Rectum (tissue), 1 donor: Measurements from ENCODE around the gene SPATA33.

DNA sequence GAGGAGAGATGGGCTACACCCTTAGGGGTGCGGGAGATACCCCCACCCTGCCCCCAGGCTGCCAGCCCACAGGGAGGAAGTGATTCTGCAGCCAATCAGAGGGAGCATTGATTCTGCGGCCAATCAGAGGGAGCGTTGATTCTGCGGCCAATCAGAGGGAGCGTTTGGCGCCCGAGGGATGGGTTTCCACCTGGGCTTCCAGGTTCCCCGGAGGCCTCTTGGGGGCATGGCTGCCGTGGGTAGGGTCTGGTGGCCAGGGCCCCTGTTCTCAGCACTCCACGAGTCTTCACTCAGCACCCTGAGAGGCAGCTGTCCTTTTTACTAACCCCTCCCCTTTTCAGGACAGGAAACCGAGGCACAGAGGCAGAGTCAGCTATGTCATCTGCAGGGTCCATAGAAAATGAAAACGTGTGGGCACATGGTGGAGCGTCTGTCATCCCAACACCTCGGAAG, 28.1 kb upstream of the ACSF3 start:
- PRO-cap: no peak

DNA sequence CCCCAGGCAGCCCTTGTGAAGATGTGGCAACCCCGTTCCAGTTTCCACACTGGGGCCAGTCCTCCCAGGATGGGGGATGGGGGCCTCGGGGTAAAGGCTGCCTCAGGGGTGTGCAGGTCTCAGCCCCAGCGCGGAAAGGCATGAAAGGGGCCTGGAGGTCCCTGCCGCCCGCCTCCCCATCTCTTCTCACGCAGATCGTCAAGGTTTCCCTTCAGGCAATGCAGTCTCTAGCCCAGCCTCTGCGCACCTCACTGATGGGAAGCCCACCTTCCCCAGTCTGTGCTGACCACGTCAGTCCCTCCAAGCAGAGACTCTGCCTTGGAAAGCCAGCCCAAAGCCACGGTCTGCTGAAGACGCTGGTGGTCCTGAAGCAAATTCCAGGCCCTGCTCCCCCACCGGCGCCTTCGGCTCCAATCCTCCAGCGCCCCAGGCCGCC, 269 bp upstream of the SLC22A31 start:
- PRO-cap: no peak

DNA sequence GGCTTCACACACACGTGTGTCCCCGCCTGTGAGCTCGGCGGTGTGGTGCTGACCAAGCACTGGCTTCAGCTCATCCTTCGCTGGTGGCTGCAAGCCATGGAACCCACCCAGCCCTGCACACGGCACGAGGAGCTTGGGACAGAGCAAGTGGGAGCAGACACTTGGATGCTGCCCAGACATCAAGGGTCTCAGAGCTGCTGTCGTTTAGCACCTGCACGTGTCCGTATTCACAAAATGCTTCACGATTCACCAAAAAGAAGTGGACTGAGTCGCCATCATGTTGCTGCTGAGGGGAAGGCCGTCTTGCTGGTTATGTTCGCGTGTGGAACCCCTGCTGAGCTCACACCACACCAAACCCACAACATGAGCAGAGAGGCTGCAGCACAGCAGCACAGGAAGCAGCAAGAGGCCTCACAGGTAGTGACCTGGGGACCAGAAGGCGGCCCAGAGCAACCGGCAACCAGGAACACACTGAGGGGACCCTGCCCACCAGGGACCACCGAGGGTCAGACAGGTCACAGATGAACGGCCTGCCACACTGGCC, 98.1 kb downstream of the ZNF778 start:
- PRO-cap: no peak

GRCh38 chr16:89335771-89336231, 118.3 kb downstream of the ZNF778 start:
- PRO-cap: no peak

GRCh38 chr16:89374999-89375901, 115.1 kb downstream of the ANKRD11 start:
- PRO-cap: no peak

DNA sequence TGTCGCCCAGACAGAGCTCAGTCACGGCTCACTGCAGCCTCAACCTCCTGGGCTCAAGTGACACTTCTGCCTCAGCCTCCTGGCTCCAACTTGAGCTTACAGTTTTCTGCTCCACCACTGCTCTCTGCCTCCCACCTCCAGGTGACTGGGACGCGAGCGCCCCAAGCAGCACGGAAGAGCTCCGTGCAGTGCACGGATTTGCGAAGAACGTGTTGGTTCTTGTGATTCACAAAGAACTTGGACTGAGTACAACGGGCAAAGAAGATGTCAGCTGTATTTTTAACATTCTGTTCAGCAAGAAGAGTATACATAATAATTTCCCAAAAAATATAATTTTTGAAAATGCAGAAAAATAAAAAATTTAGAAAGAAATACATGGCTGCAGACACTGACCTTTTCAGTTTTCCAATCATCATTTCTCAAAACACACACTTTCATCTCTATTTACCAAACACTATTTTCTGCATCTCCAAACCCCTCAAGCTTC, 110.8 kb downstream of the ANKRD11 start:
- PRO-cap: no peak

- PRO-cap: no peak
These were observed 95.3 kb downstream of the ANKRD11 start for GRCh38 chr16:89394821-89395719.

- PRO-cap: unidirectional peak, minus-strand start at chr16:89414098
These were observed 76.5 kb downstream of the ANKRD11 start for GRCh38 chr16:89413772-89414313.

DNA sequence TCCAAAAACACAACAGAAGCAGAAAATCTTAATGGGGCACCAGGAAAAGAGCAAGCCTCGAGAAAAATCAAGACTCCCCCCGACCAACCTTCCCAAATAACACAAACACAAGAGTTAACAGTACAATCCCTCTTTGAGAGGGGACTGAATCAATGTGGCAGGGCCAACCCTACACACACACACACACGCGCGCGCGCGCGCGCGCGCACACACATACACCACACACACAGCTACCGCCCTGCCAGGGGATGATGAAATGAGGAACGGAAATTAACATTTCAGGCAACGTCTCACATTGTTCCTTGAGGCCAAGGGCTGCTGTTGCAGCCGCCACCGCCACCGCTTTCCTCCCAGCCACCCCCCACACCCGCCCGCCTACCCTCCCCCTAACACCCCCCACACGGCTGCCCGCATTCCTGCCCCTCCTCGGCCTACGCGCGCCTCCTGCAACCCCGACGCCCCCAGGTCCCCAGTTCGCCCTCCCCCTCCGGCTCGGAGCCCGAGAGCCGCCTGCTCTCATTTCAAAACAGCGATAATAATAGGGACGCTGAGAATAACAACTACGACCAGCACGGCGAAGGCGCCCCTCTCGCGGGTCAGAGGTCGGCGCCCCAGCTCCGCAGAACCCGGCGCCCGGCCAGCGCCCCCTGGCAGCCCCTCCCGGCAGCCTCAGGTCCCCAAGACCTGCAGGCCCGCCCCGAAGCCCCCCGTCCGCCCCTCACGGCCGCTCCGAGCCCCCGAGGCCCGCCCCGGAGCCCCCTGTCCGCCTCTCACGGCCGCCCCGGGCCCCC, 1.1 kb downstream of the ANKRD11 start:
- PRO-cap: bidirectional peak, plus-strand start at position 305 of the sequence, minus-strand start at position 183 of the sequence

DNA sequence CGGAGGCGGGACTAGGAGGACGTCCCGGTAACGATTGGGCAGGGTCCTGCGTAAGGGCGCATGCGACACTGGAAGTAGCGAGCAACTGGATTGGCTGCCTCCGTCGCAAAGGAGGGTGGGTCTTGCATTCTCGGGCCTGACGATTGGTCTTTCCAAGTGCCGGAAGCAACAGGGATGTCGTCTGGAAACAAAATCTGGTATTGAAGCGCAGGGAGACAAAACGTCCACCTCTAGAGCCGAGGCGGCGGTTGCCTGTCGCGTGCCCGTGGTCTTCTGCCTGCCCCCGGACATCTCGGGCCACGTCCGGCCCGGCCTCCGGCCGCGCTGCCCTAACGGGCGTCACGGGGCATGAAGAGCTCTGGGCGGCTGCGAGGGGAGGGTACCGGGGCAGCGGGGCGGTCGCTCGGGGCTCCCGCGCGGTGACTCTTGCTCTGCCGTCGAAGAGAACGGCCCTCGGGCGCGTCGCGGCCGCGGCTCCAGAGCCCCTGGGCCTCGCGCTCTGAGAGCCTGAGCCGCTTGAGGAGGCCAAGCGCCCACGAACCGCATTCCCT, 468 bp upstream of the ANKRD11 start:
- PRO-cap: bidirectional peak, plus-strand start at position 218 of the sequence, minus-strand start outside the sequence; bidirectional peak, plus-strand start at position 429 of the sequence, minus-strand start at position 331 of the sequence

- PRO-cap: no peak
These were observed 8.5 kb upstream of the ANKRD11 start for GRCh38 chr16:89498868-89499310.

DNA sequence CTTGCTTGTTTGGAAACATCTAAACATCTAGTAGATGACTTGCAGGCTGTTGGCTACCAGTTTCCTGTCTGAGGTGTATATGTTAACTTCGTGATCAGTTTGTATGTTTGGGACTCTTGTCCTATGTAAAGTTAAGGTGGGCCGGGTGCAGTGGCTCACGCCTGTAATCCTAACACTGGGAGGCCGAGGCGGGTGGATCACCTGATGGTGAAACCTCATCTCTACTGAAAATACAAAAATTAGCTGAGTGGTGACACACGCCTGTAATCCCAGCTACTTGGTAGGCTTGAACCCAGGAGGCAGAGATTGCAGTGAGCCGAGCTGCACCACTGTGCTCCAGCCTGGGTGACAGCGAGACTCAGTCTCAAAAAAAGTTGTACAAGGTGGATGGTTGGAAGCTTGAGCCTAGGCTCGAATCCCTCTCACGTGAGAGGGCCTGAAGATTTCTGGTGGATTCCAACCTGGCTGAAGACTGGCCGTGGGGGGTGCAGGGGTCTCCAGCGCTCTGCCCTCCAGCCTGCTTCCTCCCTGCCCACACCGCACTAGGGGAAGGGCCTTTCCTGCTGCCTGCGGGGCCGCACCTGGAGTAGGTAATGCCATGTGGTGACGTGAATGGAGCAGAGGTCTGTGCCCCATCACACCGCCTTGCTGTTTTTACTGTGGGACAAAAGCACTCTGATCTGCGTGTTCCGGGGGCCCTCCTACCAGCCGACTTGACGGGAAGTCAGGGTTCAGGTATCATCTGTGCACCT, 4.0 kb downstream of the RPL13 start:
- PRO-cap: unidirectional peak, plus-strand start at position 471 of the sequence; unidirectional peak, plus-strand start at position 681 of the sequence

GRCh38 chr16:89581937-89582731, 6.6 kb downstream of the CPNE7 start:
- PRO-cap: no peak

- PRO-cap: bidirectional peak, plus-strand start at chr16:89657858, minus-strand start at chr16:89657717; bidirectional peak, plus-strand start at chr16:89658068, minus-strand start at chr16:89658014
These were observed at the start of gene SPATA33 for GRCh38 chr16:89657470-89658188. Gene SPATA33, plus strand, starts transcription at chr16:89657836.

GRCh38 chr16:89711486-89712170, 9.1 kb downstream of the VPS9D1 start:
- PRO-cap: bidirectional peak, plus-strand start at chr16:89711856, minus-strand start at chr16:89711768

DNA sequence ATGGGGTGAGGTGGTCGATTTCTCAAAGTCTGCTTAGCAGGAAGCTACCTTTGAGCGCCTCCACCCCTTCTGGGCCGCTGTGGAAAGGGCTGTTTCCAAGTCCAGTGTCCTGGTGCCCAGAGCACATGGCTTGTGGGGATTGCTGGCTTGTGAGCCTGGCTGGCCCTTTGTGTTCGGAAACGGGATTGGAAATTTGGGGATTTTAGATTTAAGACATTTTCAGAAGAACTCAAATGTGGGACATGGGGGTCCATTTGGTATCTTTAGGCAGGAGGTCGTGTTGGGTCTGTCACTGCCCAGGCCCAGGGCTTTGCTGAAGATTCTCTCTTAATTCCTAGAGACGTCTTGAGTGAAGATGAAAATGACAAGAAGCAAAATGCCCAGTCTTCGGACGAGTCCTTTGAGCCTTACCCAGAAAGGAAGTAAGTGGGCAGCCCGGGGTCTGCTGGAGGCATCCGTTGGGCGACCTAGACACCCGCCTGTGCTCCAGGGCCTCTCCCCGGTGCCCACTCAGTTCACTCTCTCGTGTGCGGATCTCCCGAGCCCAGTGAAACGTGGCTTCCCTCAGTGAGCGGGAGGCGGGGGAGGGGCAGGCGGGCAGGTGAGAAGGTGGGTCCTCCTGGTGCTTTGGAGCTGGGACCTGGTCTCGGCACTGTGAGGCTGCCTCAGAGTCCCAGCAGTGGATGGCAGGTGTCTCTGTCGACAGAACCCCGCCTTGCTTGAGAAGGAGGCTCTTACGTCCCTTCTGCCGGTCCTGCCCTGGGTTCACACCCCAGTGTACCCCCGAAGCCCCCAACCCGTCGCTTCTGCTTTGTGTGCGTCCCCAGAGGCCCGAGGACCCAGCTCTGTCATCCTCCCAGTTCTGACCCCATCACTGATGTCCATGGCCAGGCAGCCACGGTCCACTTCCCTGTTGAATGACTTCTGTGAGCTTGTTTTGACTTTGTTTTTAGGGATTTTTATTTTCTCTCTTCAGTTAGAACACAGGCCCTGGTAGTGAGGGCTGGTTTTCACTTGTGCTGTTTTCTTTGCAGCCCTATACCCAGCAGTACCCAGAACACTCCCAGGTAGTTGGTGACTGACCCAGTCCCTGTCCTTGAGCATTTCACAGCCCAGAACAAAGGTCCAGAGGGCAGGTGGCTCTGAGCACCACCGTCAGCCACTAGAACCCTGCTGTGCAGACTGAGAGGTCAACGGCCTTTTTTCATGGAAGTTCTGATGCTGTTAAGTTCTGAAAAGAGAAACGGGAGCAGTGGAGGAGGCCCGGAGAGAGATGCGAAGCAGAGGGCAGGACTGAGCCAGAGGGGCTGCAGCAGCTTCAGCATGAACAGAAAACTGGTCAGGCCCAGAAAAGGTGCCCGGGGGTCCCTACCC, 8.0 kb downstream of the ZNF276 start:
- PRO-cap: no peak

- PRO-cap: no peak
These were observed 17.6 kb downstream of the FANCA start for GRCh38 chr16:89798478-89799533.

DNA sequence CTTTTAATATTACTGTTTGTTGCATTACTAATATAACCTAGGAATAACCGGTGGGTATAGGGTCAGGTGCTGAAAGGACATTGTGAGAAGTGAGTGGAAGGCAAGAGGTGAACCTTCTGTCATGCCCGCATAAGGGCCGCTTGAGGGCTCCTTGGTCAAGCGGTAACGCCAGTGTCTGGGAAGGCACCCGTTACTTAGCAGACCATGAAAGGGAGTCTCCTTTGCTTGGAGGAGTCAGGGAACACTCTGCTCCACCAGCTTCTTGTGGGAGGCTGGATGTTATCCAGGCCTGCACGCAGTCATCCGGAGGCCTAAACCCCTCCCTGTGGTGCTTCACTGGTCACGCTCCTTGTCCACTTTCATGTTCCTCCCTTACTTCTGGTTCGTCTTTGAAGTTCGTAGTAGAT, 2.4 kb upstream of the FANCA start:
- PRO-cap: no peak

DNA sequence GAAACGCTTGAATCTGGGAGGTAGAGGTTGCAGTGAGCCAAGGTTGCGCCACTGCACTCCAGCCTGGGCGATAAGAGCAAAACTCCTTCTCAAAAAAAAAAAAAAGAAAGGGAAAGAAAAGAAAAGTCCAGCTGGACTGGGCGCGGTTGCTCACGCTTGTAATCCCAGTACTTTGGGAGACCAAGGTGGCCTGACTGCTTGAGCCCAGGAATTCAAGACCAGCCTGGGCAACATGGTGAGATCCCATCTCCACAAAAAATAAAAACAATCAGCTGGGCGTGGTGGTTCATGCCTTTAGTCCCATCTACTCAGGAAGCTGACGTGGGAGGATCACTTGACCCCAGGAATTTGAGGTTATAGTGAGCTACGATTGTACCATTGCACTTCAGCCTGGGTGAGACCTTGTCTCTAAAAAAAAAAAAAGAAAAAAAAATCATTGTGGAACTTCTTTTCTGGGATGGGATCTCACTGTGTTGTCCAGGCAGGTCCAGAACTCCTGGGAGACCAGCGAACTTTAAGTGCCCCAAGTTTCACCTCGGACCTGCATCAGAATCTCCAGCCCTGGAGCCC, 1.2 kb upstream of the SPIRE2 start:
- PRO-cap: no peak

DNA sequence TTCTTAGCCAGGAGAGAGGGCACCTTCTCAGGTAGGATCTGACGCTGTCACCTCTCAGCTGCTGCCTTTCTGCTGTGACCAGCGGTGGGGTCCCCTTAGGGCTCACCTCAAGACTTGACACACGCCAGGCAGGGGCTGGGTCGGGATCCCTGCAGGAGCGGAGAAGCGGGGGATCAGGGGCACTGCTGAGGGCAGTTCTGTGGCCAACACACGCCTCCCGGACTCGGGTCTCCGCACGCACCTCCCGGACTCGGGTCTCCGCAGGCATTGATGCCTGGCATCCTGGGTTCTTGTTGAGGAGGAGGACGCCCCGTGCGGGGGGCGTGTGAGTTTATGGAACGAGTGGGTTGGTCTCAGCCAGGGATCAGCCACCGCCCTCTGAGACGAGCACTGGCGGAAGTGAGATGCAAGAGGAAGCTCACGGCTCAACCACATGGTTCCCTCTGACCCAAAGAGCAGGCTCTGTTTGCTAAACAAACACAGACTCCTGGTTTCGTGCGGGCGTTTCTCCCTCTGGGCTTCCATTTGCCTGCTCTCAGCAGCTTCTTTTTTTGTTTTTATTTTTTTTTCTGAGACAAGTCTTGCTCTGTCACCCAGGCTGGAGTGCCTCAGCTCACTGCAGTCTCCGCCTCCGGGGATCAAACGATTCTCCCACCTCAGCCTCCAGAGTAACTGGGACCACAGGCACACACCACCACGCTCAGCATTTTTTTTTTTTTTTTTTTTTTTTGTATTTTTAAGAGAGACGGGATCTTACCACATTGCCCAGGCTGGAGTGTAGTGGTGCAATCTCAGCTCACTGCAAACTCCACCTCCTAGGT, 9.4 kb downstream of the SPIRE2 start:
- PRO-cap: bidirectional peak, plus-strand start at position 490 of the sequence, minus-strand start at position 307 of the sequence